Hair follicle dermal papilla cell (primary cell): ENCODE data around the genes RAPGEF3, ASB8 and C12orf54.

GRCh38 chr12:47758506-47759418 is at the start of gene RAPGEF3:
RAPGEF3 (minus strand) TSS chr12:47758880.
- CAGE, long polyA plus RNA = no peak

GRCh38 chr12:47776554-47777510 is 3.8 kb downstream of the SLC48A1 start:
- CAGE, long polyA plus RNA = no peak

- CAGE, long polyA plus RNA = no peak
Measured at GRCh38 chr12:47789672-47790235, 16.7 kb downstream of the SLC48A1 start.

DNA sequence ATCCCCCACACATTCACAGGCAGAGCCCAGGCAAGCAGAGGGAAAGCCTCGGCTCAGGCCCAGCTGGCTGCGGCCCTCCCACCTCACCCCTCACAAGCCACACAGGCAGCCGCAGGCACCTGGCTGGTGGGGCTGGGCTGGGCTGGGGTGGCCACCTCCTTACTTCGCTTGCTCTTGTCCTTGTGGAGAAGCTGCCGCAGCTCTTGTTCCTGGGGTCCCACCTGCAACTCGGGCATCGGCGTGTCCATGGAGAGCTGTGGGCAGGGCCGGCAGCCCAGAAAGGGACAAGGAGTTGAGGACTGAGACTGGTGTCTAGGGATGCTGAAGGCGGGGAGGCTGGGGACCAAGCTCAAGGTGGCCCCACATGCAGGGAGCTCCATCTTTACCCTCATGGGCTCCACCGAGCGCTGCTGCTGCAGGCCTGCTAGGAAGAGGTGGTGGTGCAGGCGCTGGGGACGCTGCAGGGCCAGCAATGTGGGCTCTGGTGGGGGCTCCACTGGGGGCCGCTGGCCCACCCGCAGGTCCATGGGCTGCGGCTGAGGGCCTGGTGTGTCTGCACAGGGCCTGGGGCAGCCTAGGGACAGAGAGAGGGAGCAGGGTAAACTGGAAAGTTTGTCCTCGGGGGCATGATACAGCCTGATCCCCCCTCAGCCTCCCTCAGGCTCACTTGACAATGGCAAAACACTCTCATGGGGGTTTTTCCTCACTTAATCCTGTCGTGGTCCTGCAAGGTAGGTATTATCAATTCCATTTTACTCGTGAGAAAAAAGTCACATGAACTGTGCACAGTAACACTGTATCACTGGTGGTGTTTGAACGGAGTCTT is 21.1 kb downstream of the HDAC7 start:
- CAGE, long polyA plus RNA = no peak

DNA sequence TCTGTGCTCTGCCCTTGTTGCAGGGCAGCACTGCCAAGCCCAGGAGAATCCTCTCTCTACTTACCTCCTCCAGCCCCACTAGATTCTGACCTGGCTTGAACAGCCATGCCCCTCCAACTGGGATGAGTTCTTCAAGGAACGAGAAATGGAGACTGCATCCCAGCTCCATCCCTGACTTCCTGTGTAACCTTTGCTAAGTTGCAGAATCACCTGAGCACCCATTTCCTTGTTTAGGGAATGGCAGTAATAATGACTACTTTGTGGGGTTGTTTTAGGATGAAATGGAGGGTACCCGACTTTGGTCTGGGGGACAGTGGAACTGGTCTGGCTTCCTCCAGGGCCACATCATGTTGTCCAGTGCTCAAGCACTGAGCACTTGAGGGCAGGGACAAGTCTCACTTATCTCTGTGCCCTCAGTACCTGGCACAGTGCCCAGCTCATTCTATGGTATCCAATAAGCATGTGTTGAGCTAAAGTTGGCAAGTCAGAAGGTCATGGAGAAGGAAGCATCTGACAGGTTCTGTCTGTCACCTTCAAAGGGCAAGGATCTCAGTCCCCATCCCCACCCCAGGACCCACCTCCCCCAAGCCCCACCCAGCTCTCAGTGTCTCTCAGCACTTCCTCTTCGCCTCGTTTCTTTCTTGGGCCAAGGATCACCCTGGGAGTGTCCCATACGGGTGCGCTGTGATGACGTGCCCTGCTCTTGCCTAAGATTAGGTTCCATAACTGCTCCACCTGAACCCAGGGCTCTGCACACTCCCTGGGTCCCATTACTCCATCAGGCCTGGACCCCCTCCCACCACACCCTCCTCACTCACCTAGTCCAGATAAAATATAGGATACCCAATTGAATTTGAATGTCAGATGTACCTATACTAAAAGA is 24.4 kb upstream of the TMEM106C start:
- CAGE, long polyA plus RNA = no peak

DNA sequence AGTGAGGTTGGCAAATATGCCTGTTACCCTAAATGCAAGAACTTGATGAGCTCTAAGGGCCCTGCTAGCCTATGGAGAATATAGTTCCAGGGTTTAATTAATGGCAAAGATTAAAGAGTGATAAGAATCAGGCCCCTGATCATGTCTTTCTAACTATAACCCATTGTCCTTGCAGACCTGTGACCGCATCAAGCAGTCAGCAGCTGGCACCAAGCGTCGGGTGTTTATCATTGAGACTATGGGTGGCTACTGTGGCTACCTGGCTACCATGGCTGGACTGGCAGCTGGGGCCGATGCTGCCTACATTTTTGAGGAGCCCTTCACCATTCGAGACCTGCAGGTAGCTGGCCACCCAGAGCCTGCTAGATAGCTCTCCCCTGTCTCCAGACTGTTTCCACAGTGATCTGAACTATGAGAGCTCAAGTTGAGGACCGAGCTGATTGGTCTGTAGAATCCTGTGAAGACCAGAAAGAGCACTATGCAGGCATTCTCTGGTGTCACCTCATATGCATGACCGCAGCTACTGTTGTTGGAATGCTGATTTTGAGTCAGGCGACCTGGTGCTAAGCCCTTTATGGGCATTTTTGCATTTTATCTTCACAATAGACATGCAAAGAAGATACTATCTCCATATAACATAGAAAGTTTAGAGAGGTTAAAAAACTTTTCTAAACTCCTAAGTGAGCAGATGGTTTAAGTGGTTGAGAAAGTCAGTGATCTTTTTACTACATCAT is 14.5 kb downstream of the ASB8 start:
- CAGE, long polyA plus RNA = no peak

DNA sequence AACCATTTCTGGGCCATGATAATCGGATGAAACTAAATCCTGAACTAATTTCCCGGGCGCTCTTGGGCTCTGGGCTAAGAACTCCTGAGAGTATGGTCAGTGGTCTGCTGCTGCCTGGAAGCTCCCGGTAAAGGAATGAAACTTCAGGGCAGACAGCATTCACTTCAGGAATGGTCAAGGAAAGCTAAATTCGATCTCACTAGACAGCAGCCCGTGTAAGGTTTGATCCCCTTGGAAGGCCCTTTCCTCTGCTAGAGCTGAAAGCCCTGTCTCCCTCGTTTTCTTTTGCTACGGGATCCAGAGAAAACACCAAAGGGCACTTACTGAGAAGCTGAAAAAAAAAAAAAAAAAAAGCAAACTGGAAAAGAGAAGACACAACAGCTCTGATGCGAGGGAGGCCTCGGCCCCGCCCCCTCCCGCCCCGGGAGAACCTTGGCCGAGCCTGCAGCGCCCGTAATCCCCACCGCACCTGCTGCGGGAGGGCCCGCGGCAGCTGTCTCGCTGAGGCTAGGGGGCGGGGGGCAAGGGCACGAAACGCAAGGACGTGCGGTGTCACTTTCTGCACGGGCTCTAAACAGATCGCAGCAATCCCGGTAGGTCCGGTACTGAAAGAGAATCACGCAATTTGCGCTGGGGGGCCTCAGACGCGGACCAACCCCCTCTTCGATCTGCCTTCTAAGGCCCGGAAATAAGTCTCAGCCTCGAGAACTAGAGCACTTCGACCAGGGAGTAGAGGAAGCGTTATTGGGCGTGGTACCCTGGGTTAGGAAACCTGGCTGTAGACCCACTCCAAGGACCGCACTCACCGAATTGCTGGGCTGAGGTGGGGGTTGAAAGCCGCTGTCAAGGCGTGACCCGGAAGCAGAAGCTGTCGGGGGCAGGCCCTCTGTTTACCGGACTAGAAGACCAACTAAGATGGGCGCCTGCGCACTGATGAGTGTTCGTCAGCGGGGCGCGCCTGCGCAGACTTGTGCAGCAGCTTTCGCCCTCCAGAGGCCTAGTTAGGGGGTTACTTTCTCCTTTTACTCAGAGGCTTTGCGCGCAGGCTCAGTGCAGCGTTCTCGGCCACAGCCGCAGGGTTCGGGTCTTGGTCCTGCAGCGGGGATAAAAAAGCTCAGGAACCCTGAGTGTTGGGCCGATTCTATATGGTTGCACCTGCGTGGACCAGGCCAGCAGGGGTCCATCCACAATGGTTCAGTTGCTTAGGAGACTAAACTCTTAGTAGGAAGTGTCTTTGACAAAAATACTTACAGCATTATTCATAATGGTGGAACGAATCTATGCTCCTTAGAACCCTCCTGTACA is at the start of gene ASB8:
Gene ASB8, minus strand, starts transcription at position 863 of the 1,305 bp plus-strand sequence.
- CAGE, long polyA plus RNA = no peak

GRCh38 chr12:48237200-48237674 is 34.1 kb upstream of the OR10AD1 start:
- CAGE, long polyA plus RNA = no peak

- CAGE, long polyA plus RNA = no peak
Measured at GRCh38 chr12:48482232-48482721, at the start of gene C12orf54. C12orf54 (plus strand) TSS chr12:48482498.

DNA sequence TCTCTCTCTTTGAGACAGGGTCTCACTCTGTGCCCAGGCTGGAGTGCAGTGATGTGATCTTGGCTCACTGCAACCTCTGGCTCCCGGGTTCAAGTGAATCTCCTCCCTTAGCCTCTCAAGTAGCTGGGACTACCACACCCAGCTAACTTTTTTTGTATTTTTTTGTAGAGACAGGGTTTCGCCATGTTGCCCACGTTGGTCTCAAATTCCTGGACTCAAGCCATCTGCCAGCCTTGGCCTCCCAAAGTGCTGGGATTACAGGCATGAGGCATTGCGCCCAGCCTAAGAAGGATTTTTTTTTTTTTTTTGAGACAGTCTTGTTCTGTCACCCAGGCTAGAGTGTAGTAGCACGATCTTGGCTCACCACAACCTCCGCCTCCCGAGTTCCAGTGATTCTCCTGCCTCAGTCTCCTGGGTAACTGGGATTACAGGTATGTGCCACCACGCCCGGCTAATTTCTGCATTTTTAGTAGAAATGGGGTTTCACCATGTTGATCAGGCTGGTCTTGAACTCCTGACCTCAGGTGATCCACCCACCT is 7.2 kb downstream of the C12orf54 start:
- CAGE, long polyA plus RNA = no peak

DNA sequence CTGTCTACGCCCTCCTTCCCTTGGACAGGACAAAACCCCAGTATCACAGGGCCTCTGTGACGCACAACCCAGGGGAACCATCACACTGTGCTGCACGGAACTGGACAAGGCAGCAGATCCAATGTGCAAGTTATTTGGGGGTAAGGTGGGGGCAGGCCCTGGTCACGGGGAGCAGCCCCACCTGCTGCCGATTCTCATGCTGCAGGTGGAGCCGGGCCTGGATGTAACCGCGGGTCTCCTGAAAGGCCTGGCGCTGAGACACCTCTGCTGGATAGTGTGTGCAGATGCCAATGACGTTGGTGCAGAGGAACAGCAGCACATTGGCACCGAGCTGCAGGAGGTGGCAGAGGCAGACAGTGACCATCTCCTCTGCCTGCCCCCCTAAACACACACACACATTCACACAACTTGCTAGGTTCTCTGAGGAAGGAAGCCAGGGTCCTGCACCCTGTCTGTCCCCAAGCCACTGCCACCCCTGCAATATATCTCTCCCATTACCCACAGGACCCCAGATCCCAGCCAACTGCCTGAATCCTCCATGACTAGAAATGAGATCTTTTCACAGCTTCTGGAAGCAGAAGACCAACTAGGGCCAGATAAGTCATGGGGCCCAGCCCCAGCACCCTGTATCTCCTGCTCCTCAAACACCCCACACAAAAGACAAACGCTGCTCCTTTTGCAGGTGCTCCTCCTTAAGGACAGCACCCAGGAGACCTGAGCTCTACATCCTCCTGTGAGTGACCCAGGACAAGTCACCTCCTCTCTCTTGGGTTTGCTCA is 10.8 kb downstream of the ADCY6 start:
- CAGE, long polyA plus RNA = no peak

- CAGE, long polyA plus RNA = no peak
Measured at GRCh38 chr12:48810774-48811641, 7.3 kb upstream of the CACNB3 start.

- CAGE, long polyA plus RNA = no peak
Measured at GRCh38 chr12:48815078-48815805, 3.1 kb upstream of the CACNB3 start.

- CAGE, long polyA plus RNA = no peak
Measured at GRCh38 chr12:48823992-48824498, 5.7 kb downstream of the CACNB3 start.

- CAGE, long polyA plus RNA = no peak
Measured at GRCh38 chr12:48865117-48865592, 515 bp downstream of the RND1 start.

- CAGE, long polyA plus RNA = no peak
Measured at GRCh38 chr12:48881703-48882888, 16.4 kb upstream of the RND1 start.

DNA sequence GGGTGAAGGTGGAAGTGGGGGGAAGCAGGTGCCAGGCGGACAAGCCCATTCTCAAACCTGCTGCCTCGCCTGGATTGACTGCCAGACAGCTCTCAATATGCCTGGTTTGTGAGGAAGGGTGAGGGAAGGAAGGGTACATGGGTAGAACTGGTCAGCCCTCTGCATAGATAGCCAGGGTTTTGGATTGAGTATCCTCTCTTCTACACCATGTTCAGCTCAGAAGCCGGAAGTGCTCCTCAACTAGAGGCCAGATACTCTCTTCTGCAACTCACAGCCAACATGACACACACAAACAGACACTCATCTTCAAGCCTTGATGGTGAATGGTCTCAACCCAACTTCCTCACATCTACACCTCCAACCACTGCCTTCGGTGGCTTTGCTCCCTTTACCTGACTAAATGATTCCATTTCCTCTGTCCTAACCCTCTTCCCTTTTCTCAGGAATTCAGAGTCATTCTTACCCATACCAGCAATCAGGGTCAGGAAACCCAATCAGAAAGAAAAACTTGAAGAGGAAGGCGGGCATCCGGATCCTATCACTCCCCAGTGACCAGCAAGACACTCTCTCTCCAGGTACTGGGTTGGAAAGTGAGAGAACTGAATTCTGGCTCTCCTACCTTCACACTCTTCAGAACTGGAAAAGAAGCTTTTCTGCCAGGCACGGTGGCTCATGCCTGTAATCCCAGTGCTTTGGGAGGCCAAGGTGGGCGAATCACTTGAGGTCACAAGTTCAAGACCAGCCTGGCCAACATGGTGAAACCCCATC is 7.7 kb upstream of the FKBP11 start:
- CAGE, long polyA plus RNA = no peak

GRCh38 chr12:48981020-48981890 is 3.1 kb downstream of the WNT1 start:
- CAGE, long polyA plus RNA = no peak

DNA sequence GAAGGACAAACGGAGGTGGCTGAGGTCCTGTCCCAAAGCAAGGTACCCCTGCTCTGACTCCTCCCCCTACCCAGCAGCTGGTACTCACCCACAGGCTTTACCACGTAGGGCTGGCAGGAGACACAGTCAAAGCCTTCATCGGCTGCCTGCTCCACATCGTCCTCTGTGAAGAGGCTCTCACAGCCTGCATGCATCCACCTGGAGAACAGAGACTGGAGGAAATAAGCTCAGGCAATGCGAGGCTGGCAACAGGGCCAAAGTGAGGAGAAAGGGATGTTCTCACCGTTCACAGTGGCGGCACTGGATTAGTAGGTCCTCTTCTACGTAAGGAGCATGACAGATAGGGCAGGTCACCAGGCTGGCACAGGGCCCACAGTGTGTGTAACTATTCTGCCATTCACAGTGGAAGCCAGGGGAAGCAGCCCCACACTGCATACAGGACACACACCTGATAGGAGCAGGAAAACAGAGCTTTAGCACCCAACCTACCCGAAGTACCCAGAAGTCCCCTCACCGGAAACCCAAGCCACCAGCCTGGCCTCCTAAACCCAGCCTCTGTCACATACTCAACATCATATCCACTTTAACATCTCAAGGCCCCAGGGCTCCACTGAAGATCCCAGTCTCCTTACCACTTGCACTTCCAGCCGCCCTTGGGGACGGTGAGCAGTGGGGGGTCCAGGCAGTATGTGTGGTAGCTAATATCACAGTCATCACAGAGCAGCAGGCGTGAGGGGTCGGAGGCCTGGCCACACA is 14.4 kb downstream of the KMT2D start:
- CAGE, long polyA plus RNA = no peak

DNA sequence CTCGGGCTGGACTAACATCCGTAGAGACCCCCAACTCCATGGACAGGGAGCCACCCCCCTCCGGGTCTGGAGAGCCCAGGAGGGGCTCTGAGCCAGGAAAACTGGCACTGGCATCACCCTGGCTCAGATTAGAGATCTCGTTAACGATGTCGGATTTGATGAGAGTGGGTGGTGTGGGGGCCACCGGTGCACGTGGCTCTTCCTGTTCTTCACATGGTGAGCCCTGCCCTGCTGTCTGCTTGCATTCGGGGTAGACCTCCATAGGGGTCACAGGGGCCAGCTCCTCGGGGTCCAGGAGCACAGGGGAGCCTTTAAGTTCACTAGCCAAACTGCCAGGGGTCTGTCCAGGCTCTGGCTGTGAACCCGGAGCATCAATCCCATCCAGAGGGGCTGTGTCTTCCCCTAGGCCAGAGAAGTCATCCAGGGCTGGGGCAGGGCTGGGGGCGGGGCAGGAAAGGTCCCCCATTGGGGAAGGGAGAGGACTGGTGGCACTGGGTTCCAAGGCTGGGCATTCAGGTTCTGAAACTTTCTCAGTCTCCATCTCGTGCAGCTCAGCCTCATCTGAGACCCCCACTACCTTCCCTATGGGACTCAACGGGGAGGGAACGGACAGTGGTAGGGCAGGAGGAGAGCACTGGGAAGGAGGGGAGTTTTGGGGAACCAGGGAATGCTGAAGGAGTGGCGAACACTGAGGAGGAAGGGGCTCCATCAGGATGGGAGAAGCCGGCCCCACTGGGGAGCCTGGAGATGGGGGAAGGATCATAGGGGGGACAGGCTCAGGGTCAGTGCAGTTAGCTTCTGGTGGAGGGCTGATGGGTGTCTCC is 10.6 kb downstream of the KMT2D start:
- CAGE, long polyA plus RNA = no peak